Sternocleidomastoid (tissue), 1 donor: ENCODE measurements around a stretch of chr5.

- PRO-cap = no peak
Observed at GRCh38 chr5:138570785-138571284, 4.4 kb downstream of the HSPA9 start.

- PRO-cap = no peak
Observed at GRCh38 chr5:138702361-138702803, 50.8 kb upstream of the CTNNA1 start.

- PRO-cap = no peak
Observed at GRCh38 chr5:138725725-138726419, 27.4 kb upstream of the CTNNA1 start.

DNA sequence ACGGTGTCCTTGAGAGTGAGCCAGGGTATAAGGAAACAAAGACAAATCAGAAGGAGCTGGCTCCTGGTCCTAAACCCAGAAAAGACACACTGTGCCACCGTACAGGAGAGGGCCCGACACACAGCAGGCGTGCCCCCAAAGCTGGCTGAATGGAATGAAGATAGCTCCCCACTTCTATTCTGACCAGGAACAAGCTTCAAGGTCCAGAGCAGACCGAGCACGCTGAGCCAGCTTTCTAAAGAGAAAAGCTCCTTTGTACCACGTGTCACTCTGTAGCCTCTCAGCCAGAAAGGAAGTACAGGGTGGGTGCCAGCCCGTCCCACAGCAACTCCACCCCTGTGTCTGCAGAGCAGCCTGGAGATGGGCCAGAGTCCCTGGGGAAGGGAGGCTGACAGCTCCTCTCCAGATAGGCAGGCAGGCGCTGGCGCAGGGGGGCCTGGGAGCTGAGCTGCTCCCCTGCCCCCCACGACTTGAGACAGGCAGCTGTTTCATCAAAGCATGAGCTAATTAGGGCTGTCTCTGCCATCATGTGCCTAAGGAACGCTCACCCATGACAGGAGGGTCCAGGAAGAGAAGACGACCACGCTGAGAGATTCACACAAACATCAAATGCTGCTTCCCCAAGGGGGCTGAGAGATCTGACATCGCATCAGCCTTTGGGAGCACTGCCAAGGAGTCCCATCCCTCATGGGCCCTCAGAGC is 78.2 kb upstream of the LRRTM2 start:
- PRO-cap = no peak

- PRO-cap = no peak
Observed at GRCh38 chr5:139012157-139012385, 136.9 kb upstream of the LRRTM2 start.

GRCh38 chr5:139104701-139105247 is 93.4 kb downstream of the SIL1 start:
- PRO-cap = no peak

DNA sequence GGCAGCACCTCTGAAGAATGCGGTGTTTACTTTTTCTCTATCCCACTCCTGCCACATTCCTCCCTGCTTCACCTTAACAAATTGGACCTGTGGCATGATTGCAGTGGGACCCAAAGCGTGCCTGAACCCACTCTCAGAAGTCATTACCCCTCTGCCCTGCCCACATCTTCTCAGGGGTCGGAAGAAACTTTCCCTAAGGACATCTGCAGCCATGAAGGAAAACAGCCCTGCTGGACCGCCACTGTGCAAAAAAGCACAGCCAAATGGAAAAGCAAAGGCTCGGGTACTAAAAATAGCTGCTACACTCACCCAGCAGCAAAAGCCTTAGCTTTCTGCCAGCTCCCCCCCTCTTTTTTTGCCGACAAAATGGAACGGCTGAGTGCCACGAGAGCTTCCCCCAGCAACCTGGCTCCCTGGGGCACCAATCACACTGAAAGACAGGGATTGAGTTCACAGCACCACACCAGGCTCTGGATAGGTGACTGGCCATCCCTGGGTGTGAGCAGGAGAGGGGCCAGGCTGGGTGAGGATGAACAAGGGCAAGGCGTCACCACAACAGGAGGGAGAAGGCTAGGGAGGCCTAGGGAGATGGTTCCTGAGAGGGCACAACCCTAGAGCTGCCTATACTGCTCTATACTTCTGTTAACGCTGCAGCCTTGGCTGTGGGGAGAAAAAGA is 66.8 kb downstream of the SIL1 start:
- PRO-cap = no peak

GRCh38 chr5:139368508-139369336 is 14.4 kb downstream of the SLC23A1 start:
- PRO-cap = no peak

DNA sequence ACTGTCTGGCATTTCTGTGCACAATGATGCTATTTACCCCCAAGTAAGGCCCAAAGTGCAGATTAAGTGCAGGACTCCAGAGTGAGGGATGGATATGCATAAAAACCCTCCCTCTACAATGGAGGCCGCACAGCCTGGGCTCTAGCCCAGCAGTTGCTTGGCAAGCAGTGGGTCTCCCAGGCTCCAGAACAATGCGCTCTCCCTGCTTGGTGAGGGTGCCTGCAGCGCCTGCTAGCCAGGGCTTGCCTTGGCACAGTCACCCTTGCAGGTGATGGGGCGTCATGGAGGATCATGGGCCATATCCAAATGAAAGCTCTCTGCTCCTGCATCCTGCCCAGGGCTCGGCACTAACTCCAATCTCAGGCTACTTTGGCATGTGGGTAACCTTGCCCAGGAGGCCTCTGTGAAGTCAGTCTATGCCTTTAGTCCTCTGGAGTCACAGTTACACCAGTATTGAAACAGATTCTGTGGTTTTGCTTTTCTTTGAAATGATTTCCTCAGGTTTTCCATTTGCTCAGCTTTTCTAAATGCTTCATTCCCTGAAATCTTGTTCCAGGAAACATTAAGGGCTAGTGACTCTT is 11.5 kb upstream of the SPATA24 start:
- PRO-cap = no peak

DNA sequence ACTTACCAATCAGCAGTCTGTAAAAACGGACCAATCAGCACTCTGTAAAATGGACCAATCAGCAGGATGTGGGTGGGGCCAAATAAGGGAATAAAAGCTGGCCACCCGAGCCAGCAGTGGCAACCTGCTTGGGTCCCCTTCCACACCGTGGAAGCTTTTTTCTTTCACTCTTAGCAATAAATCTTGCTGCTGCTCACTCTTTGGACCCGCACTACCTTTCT is 29.1 kb upstream of the STING1 start:
- PRO-cap = no peak

GRCh38 chr5:139550211-139550840 is 10.8 kb upstream of the UBE2D2 start:
- PRO-cap = no peak

DNA sequence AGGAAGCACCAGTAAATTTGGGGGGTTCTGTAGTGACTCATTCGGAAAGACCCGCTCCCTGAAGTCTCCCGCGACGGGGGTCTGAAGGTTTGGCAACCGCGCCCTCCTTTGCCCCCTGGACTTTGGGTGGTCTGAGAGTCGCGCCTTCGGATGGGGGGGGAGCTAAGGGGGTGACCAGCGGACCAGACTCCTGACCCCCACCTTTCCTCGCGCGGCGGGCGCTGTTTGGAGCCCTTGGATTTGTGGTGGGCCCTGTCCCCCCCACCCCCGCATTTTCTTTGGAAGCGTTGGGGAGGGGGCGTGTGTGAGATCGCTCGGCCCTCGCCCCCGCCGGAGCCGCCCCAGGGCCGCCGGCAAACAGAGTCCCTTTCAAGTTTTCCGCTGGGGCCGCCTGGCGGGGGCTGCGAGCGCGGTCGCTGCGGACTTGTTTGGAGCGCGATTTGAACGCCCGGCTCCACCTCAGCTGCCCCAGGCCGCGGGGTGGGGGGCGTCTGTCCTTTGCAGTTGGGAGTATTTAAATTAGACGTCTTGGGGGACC is 2.1 kb downstream of the CXXC5 start:
- PRO-cap = no peak

DNA sequence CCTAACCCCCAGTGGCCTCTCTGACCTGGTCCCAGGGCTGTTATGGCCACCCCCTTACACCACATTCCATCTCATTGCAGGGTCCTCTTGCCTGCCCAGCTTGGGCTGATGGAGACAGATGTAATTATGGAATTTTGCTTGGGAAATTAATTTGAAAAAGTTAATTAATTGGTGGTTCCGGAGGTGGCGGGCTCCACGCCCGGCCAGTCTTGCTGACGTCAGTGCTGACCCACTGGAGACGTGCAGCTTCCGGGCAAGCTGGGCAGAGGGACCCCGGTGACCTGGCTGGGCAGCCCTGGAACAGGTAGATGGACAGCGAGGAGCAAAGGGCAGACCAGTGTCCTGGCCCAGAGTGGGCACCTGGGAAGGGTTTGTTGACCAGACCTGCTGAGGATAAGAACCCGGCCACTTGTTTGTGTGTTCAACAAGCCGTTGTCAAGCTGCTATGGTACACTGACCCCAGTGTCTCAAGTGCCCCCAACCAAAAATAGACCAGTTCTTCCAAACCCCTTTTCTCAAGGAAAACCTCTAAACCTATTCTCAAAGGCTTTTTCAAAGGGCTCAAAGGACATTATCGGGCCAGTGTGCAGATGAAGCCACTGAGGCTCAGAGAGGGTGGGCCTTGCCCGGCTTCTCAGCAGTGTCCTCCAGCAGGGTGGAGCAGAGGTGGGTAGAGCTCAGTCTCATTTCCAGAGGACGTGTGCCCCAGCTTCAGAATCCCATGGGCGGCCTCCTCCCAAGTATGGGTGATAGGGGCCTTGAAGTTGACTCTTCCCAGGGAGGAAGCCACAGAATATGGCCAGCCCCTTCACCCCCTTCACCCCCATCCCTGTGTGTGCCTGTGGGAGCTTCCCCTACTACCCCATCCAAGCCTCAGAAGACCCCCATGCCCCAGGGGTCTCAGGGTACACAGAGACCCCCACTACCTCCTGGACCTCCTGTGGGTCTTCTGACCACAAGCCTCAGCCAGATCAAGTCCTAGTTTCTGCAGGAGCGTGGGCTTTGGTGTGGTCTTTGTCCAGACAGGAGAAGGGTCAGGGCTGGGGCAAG is 17.7 kb downstream of the CXXC5 start:
- PRO-cap = no peak

GRCh38 chr5:139676688-139677522 is 28.8 kb downstream of the CXXC5 start:
- PRO-cap = no peak

GRCh38 chr5:139678555-139679515 is 30.7 kb downstream of the CXXC5 start:
- PRO-cap = no peak

DNA sequence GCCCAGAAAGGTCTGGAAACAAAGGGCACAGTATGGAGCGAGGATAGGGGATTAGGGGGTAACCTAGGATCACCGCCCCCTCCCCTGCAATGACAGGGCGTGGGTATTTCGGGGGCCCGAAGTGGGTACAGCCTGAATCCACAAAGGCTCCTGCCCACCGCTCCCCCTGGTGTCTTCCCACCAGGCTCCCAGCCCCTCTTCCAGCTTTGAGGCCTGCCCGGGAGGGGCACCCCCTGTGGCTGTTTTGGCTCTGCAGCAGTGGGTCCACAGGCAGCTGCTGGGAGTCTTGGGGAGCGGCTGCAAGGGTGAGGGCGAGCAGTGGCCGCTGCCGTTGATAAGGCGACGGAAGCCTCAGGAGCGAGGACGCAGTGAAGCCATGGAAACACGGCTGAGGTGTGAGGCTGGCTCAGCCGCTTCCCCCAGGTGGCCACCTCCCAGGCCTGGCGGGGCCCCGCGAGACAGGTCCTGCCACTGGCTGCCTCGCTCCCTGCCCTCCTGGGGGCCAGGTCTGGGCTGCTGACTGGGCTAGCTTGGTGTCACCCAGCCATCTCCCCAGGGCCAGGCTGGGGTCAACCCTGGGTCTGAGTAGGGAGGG is 41.4 kb downstream of the CXXC5 start:
- PRO-cap = no peak

GRCh38 chr5:139698420-139699153 is 50.4 kb downstream of the CXXC5 start:
- PRO-cap = no peak

GRCh38 chr5:139711695-139711863 is 63.4 kb downstream of the CXXC5 start:
- PRO-cap = no peak

DNA sequence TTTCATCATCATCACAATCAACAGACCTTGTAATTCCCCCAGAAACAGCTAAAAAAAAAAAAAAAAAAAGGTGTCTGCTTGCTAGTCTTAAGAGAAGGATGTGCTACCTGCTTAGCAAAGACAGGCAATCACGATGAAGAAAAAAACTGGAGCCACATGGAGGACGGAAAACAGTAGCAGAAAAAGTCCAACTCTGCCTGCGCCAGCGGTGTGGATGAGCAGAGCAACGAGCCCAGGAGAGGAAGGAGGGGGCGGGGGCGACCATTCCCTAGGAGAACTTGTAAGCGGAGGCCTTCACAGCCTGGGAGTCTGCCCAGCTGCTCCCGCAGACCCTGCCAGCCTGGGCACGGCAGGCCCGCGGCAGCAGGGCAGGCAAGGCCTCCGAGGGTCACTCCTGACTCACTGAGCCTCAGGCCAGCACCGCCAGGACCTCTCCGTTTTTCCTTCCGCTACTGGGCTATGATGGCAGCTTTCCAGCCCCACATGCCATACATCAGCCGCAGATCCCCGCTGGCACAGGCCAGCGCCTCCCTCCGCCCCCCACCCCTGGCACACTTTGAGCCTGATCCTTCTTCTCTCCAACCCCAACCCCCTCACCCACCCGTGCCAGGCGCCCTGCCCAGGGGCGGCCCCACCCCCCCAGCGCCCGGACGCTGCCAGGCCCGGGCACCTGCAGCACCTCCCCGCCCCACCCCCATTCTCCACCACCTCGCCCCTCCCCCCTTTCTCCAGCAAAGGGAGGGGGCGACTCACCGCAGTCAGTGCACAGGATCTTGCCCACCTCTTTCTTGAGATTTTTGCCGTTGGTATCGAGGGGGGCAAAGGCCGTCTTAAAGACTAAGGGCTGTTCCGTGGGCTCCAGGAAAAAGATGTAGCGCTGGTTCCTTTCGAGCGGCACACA is 1.2 kb downstream of the NRG2 start:
- PRO-cap = unidirectional peak, minus-strand start at position 401 of the sequence

DNA sequence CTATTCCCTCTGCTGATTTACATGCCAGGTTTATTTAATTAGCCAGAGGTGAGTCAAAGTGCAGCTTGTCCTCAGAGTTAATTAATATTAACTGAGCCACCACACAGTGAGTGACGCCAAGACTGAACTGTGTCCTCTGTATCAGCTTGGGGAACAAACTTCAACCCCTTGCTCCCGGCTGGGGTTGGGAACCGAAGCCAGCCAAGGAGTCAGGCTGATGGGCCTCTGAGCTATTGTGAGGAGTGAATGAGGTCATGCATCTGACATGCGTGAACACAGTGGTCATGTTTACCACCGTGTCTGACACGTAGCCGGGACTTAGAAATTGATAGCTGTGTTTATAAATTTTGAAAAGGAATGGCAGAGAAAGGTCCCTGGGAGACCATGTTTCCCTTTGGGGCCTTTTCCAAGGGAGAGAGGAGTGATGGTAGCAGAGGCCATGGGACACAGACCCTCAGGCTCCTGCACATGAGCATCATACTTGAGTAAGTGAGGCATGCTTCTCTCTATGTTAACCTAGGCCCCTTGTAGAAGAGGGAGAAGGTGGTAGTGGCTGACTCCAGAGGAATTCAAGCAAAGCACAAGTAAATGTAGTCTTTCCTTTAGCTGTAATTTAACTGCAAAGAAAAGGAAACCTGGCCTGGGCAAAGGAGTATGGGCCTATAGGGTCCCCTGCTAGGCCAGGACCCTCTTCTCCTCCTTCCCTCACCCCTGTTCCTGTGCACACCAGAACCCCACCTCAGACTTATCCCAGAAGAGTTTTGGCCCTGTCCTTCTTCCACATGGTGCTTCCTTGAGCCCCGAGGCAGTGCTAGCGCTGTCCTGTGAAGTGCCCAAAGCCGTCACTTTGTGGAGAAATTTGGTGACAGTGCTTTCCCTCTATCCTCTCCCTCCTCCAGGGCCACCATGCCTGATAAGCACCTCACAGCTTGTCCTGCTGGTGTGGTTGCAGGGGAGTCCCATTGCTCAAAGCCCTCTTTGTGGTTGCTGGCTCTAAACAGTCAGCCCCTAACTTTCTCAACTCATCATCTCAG is 17.4 kb downstream of the IGIP start:
- PRO-cap = no peak